Left lung (tissue), 1 donor: ENCODE results near the gene LRRC14B.

DNA sequence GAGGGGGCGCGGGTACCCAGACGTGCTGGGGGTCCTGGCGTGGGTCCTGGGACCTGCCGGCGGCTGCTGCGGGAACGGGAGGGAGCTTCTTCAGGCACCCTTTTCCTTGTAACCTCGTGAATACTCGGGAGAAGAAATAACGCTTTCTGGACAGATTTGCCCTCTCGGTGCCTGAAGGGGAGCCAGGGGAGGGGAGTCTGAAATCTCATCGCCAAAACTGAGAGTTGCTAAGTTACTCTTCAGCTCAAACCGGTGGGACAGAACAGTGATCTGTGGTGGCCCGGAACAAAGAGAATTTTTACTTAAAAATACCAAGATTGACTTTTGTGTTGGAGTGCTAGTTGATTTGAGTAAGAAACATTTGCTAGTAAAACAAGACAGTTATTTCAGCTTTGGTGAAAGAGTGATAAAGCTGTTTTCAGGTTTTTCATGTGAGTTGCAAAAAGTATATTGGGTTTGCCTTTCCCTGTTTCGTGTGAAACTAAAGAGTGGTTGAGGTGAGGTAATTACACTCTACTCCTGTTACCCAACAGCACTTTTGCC lies 649 bp downstream of the PLEKHG4B start:
- PRO-cap, result no peak

- PRO-cap, result no peak
Observed at GRCh38 chr5:190974-192162, at the start of gene LRRC14B. Gene LRRC14B (plus strand): TSS chr5:191495.

DNA sequence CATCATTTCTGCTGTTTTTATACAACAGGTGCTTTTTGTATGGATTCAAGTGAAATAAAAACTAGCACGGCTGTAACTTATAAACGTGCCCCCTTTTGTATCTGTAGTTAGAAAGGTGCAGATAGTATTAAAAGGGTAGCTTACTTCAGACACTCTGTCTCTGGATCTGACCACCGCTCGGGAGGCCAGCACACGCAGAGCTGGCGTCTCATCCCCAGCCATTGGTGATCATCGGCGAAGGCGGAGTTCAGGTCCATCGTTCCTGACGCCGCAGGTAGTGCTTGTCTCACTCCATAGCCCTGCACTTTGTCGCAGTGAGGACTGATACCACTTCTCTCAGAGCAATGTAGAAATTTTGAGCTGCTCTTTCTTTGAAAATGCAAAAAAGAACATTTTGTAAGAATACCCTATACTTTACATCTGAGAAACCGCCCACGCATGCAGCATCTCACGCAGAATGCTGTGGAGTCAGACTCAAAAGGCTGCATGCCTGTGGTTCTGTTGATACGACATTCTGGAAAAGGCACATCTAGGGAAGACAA lies 19.6 kb downstream of the SDHA start:
- PRO-cap, result no peak

- PRO-cap, result no peak
Observed at GRCh38 chr5:253677-253978, 17.8 kb upstream of the PDCD6 start.

DNA sequence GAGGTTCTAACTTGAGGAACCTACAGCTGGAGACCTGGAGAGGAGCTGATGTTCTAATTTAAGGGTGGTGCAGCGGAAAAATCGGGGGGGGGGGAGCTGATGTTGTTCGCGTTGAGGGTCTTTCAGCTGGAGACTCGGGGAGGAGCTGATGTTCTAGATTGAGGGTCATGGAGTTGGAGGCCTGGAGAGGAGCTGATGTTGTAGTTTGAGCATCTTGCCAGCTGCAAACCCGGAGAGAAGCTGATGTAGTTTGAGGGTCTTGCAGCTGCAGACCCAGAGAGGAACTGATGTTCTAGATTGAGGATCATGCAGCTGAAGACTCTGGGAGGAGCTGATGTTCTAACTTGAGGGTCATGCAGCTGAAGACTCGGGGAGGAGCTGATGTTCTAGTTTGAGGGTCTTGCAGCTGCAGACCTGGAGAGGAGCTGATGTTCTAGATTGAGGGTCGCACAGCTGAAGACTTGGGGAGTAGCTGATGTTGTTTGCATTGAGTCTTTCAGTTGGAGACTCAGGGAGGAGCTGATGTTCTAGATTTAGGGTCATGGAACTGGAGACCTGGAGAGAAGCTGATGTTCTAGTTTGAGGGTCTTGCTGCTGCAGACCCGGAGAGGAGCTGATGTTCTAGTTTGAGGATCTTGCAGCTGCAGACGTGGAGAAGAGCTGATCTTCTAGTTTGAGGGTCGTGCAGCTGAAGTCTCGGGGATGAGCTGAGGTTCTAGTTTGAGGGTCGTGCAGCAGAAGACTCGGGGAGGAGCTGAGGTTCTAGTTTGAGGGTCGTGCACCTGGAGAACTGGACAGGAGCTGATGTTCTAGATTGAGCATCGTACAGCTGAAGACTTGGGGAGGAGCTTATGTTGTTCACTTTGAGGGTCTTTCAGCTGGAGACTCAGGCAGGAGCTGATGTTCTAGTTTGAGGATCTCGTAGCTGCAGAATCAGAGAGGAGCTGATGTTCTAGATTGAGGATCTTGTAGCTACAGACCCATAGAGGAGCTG lies 11.0 kb downstream of the PDCD6 start:
- PRO-cap, result no peak

- PRO-cap, result no peak
Observed at GRCh38 chr5:321854-322148, 287 bp downstream of the AHRR start.

GRCh38 chr5:325245-325764 lies 3.8 kb downstream of the AHRR start:
- PRO-cap, result no peak

- PRO-cap, result no peak
Observed at GRCh38 chr5:377303-377579, 55.7 kb downstream of the AHRR start.

GRCh38 chr5:392245-393153 lies 50.5 kb upstream of the EXOC3 start:
- PRO-cap, result no peak

DNA sequence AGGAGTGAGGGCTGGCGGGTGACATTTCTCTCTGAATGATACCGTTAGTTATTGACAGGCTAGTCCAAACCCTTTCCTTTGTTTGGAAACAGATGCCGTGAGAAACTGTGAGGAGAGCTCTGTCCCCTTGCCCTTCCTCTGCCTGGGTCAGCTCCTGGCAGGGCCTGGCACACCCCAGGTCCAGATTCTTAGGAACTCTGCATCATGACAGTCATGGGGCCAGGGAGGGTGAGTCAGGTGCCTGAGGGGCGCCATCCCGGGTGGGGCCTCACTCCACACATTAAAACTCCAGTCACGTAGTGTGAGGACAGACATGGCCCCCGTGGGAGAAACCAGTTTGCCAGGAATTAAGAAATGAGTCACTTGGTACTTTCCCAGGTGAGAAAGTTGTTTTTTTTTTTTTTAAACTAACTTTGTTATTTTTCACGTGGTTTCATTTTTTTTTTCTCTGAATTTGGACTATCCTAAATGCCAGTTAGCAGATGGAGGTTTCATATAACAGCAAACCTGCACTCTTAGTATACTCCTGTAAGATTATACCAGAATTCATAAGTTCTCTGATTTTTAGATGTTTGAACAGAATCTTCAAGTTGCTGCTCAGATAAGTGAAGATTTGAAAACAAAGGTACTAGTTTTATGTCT lies 15.9 kb downstream of the EXOC3 start:
- PRO-cap, result no peak

DNA sequence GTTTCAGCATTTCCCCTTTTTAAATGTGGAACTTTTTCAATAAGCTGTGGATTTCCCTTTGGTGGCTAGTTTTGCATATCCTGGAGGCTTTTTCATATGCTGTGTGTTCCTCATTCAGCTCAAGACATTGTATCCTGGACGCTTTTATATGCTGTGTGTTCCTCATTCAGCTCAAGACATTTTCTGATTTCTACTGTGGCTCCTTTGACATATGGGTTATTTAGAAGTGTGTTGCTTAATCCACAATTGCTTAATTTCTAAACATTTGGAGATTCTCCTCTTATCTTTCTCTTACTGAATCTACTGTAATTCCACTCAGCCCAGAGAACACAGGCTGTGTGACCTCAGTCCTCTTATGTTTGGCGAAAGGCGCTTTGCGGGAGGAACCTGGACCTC lies 5.8 kb upstream of the SLC9A3 start:
- PRO-cap, result no peak

DNA sequence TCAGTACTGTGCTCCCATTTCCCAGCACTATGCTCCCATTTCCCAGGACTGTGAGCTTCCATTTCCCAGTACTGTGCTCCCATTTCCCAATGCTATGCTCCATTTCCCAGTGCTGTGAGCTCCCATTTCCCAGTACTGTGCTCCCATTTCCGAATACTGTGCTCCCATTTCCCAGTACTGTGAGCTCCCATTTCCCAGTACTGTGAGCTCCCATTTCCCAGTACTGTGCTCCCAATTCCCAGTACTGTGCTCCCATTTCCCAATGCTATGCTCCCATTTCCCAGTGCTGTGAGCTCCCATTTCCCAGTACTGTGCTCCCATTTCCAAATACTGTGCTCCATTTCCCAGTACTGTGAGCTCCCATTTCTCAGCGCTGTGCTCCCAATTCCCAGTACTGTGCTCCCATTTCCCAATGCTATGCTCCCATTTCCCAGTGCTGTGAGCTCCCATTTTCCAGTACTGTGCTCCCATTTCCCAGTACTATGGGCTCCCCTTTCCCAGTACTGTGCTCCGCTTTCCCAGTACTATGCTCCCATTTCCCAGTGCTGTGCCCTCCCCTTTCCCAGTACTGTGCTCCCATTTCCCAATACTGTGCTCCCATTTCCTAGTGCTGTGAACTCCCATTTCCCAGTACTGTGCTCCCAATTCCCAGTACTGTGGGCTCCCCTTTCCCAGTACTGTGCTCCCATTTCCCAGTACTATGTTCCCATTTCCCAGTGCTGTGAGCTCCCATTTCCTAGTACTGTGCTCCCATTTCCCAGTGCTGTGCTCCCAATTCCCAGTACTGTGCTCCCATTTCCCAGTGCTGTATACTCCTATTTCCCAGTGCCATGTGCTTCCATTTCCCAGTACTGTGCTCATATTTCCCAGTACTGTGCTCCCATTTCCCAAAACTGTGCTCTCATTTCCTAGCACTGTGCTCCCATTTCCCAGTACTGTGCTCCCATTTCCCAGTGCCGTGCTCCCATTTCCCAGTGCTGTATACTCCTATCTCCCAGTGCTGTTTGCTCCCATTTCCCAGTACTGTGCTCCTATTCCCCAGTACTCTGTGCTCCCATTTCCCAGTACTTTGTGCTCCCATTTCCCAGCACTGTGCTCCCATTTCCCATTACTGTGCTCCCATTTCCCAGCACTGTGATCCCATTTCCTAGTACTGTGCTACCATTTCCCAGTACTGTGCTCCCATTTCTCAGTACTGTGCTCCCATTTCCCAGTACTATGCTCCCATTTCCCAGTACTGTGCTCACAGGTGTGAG lies 17.9 kb upstream of the TPPP start:
- PRO-cap, result no peak

GRCh38 chr5:891051-892148 lies 1.2 kb downstream of the BRD9 start:
- PRO-cap, result unidirectional peak, minus-strand start at chr5:891635

GRCh38 chr5:991579-991921 lies 17.1 kb upstream of the NKD2 start:
- PRO-cap, result unidirectional peak, plus-strand start at chr5:991851

- PRO-cap, result unidirectional peak, minus-strand start at chr5:997261
Observed at GRCh38 chr5:996882-997603, 11.6 kb upstream of the NKD2 start.

GRCh38 chr5:1003354-1003832 lies 5.2 kb upstream of the NKD2 start:
- PRO-cap, result no peak

DNA sequence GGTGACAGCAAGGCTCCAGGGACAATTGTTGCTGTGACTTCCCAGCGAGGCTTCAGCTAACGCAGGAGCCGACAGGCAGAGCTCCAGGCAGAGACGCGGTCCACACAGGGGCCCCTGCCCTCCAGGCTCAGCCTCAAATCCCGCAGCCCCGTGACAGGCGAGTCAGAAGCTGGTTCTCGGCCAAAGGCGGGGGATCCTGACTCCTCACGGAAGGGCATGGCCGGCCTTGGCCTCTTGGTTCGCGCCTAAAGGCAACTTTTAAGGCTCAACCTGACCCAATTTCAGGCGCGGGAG lies 21.3 kb downstream of the SLC12A7 start:
- PRO-cap, result no peak

DNA sequence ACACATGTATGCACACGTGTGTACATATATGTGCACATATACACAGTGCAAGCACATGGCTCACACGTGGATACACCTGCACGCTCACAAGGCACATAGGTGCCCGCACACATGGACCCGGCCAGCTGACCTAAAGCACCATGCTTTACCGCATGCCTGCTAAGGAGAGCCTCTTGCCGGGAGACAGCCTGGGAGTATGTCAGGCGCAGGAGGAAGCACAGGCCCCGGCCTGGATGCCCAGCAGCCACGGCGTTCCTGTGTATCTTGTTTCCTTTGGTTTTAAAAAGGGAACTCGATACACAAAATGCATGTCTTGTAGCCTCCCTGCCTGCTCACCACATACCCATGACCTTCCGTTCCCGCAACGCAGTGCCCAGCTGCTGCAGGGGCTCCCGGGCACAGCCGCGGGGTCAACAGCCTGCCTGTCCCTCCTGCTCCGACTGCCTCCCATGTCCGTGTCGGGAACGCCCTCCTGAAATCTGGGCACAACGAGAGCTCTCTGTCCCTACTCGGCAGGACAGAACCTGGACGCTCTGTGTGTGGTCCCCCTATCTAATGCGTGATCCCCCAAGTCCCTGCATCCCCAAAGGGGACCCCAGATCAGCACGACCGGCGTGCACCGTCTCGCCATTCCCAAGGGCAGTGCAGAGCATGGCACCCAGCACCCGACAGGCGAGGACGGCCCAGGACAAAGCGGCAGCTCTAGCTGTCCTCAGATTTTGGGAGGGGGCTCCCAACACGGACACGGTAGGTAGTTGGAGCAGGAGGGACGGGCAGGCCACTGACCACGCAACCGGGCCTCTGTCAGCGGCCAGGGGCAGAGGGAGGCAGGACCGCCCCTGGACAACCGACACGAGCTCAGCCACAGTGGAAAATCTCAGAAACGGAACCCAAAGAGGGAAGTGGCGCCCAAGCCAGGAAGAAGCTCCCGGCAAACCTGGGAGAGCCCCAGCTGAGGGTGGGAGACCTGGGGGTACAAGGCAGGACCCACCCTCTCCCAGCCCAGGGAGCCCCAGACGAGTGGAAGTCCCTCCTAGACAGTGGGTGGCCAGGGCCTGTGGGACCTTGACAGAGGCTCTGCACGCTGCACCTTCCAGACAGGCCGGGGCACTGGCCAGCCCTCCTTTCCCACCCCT lies 3.4 kb downstream of the SLC12A7 start:
- PRO-cap, result bidirectional peak, plus-strand start at position 893 of the sequence, minus-strand start at position 805 of the sequence

DNA sequence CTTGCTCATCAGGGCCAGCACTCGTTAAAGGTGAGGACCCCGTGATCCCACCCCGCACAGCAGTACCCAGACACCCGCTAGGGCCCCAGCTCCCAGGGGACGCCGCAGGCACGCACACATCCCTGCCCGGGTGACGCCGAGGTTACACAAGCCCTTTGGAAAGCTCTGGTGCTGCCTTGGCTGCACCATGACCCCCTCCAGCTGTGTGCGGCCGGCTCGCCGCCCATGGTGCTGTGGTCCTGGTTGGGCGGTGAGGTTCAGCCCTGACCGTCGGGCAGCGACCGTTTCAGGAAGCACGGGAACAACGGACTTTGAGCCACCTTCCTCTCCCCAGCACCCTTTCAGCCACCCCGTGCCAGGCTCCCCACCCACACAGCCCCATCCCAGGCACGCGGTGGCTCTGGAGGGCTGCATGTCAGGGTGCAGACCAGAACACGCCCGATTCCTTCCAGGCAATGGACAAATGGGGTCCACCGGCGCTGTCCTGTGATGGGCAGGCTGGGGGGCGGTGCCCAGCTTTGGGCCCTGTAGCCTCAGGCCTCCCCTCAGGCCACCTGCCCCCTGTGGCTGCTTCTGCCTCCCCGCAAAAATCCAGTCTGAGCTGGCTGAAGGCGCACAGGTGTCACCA lies 7.6 kb upstream of the SLC12A7 start:
- PRO-cap, result no peak

DNA sequence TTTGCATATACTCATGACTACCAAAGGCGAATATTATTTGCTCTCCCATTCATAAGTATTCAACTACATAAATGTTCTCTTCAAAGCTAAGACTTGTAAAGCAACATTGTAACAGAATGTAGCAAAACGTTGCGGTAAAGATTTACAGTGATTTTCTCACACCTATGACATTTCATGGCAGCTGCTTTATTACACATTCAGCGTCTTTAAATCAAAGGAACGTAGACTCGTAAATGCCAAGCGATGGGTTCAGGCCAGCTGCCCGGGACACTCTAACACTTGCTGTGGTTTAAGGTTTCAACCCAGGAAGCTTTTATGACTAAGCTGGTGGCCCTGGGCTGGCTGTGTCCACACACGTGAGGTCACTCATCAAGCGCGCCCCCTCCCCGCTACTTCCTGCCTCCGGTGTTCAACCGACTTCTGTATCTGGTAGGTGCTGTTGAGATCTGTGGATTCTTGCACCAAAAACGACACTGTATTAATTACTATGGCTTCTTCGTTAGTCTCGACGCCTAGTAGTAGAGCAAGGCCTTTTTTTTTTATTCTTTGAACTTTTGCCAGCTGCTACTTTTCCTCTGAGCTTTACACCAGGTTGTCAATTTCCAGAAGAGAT lies 2.5 kb downstream of the SLC6A18 start:
- PRO-cap, result no peak